HepG2 (cell line): ENCODE results near the gene POU3F4.

DNA sequence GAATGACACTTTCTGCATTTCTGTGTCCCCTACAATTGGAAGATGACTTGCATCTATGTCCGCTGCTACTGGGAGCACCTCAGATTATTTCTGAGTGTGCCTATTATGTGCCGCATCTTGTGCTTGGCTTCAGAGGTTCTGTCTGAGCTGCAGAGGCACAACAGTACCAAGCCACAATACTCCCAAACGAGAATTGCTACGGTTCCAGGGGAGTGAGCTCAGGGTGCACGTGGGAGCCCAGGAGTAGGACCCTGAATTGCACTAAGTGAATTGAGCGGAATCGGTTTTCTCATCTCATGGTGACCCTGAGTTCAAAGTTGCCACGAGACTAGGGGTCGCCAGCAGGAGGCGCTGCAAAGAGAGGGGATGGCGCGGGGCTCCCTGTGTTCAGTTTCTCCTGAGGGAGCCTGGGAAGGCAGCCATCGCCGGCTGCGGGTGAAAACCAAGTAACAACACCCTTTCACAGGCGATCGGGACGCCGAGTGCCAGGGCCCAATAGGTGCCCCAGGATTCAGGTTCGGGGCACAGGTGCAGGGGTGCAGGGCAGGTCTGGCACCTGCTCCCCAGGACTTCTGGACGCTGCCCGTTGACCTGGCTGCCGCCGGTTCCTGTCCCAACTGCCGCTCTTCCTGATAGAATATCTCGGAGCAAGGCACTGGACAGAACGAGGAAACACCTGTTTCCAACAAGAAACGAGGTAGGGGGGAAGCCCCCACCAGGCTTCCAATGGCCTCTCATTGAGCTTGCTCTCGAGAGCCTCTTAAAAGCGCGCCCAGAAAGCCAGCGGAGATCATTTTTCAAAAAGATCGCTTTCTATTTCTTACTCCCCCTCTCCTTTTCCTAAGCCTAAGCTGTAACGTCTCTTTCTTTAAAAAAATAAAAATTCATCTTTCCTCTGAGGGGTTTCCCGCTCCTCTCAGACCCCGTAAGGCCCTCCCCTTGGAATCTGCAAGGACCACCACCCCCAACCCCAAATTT, 1.1 kb upstream of the FGF16 start:
- RRBS, 2 experiments: no CpG with 5 or more reads among the region's 36 CpGs
CAGE:
- cytosol, long polyA minus RNA: no peak
- cytosol, long polyA plus RNA: no peak
- long polyA plus RNA: no peak
- nucleus, long polyA minus RNA: no peak
- nucleus, long polyA plus RNA: no peak

DNA sequence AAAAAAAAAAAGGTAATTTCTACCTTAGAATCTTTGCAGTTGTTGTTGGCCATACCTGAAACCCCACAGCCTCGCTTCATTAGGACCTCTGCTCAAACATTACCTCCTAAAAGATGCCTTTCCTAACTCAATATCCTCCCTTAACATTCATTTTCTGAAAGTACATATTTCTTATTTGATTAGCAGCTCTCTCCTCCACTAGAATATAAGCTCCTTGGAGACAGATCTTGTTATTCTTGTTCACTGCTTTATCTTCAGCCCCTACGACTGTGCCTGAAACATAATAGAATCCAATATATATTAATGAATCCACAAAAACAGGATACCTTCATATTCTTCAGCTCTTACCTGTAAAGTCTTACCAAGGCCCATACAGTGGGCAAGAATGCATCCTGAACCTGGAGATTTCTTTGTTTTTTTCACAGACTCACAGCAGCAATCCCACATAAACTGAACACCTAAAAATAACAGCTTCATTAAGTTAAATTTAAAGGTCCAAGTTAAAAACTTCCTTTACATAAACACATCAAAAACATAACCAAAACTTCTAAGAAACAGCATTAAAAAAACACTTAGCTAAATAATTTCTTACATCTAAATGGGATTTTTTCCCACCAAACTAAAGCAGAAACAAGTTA, 151.7 kb downstream of the ATRX start:
- RRBS, 2 experiments: no CpG with 5 or more reads among the region's 2 CpGs
CAGE:
- cytosol, long polyA minus RNA: no peak
- cytosol, long polyA plus RNA: no peak
- long polyA plus RNA: no peak
- nucleus, long polyA minus RNA: no peak
- nucleus, long polyA plus RNA: no peak

DNA sequence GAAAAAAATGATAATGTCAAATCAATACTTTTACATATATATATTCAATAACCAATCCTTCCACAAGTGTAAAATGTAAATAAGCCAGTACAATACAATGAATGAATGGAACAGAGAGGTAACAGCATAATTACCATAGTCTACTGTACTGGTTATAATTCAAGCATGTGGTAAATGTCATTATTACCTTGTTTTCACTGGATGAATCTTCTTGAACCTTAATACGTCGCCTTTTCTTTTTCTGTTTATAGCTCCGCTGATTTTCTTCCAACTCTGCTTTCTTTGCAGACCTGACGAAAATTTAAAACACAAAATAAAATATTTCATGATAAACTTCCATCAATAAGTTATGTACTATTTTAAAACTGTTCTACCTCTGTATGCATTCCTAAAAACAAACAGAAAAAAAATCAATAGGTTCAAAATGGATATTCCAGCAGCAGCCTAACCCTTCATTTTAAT, 132.1 kb downstream of the ATRX start:
- RRBS, 2 experiments: no CpG with 5 or more reads among the region's 4 CpGs
CAGE:
- cytosol, long polyA minus RNA: start-site peak on the minus strand centred at position 241 of the sequence, 36 bp wide, 22 reads
- cytosol, long polyA plus RNA: no peak
- long polyA plus RNA: no peak
- nucleus, long polyA minus RNA: no peak
- nucleus, long polyA plus RNA: no peak

- RRBS, 2 experiments: no CpG with 5 or more reads among the region's 6 CpGs
CAGE:
- cytosol, long polyA minus RNA: no peak
- cytosol, long polyA plus RNA: no peak
- long polyA plus RNA: no peak
- nucleus, long polyA minus RNA: no peak
- nucleus, long polyA plus RNA: no peak
These were observed 2.1 kb upstream of the ATRX start for GRCh38 chrX:77787898-77788642.

- RRBS, 2 experiments: 2% methylated on average over 21 of the region's 37 CpGs
CAGE:
- cytosol, long polyA minus RNA: no peak
- cytosol, long polyA plus RNA: no peak
- long polyA plus RNA: no peak
- nucleus, long polyA minus RNA: no peak
- nucleus, long polyA plus RNA: no peak
These were observed 400 bp upstream of the PGK1 start for GRCh38 chrX:78103589-78104106.

DNA sequence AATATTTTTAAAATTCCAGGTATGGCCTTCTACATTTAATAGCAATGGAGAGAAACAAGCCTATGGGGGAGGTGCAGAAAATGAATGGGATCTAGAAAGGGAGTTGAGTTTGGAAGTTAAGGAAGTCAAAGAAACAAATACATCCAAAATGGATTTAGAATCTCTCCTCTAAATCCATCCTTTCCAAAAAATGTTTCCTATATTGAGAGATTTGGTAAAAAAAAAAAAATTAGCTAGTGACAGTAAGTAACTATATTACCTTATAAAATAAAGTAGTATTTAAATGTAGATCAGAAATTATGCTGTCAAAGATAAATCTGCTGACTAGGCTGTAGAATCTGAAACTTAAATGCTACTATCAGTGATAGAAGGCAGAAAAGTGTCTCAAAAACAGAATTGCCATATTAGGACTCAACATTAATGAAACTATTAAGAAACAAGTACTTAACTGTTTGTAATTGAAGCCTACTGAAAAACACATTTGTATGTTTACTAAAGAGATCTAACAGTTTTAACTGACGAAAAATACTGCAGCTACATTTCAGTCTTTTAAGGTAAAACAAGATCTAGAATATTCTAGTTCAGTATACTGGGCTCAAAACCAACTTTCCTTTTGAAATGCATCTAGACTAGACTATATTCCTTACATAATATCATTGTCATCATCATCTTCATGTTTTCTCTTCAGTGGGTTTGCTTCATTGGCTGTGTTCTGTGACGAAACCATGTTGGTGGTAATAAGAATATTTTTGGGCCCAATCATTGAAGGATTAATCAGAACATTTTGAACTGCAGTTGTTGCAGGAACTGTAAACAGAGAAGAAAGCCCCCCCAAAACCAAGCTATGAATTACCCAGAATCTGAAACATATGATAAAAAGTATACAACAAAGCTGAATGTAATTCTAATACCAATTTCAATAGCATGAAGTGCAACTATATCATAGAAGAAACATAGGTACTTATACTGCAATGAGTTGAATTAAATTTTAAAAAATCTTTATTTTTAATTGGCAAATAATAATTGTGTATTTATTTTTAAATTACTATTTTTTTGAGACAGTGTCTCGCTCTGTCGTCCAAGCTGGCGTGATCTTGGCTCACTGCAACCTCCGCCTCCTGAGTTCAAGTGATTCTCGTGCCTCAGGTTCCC, 8.1 kb downstream of the TAF9B start:
- RRBS, 2 experiments: no CpG with 5 or more reads among the region's 7 CpGs
CAGE:
- cytosol, long polyA minus RNA: no peak
- cytosol, long polyA plus RNA: no peak
- long polyA plus RNA: no peak
- nucleus, long polyA minus RNA: no peak
- nucleus, long polyA plus RNA: no peak

DNA sequence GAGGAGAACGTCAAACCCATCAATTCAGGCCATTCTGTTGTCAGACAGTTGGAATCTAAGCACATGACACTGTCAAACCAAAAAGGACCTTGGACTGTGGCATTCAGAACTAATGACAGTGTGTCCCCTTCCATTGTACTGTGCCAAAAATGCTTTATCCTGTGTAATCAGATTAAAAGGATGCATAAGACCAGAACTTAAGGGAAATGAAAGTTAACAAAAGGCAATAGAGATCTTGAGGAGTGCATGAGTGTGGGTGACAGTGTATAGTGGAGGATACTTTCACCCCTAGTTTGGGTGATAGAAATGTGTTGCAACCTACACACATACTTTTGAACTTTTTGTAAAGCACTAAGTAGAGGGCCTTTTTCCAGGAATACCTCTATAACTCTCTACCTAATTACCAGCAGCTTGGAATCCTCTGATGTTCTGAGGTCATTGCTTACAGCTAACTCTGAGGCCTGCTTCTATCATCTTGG, 4.5 kb downstream of the CYSLTR1 start:
- RRBS, 2 experiments: no CpG with 5 or more reads among the region's 1 CpG
CAGE:
- cytosol, long polyA minus RNA: no peak
- cytosol, long polyA plus RNA: no peak
- long polyA plus RNA: no peak
- nucleus, long polyA minus RNA: no peak
- nucleus, long polyA plus RNA: no peak

GRCh38 chrX:80681099-80681491, 128.6 kb downstream of the BRWD3 start:
- RRBS, 2 experiments: no CpG with 5 or more reads among the region's 6 CpGs
CAGE:
- cytosol, long polyA minus RNA: no peak
- cytosol, long polyA plus RNA: no peak
- long polyA plus RNA: no peak
- nucleus, long polyA minus RNA: no peak
- nucleus, long polyA plus RNA: no peak

DNA sequence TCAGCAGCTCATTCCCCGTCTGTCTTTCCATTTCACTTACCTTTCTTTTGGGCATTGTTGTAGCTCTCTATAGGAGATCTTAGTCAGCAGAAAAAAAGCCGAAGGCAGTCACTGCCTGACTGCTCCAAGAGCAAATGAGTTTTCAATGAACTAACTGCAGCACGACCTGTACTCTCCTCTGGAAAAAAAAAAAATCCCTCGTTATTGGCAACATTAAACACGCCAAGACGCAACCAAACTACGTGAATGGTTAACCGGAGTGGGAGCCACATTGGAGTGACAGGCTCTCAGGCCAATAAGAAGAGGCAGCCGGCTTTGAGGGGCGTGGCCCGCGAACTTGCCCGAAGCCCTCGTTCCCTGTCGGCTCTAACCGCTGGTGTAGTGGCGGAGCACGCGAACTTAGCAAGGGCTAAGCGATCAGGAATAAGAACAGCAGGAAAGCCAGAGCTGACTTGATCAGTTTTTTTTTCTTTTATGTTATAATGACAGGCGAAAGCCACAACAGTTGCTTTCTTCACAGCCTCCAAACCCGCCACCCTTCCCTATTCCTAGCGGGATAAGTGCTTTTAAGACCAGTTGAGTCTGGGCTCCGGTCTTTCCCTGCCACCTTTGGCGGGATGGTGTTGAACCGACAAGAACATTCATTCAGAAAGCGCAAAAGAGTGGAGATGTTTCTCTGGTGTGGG, 80.1 kb downstream of the HMGN5 start:
- RRBS, 2 experiments: 0% methylated on average over 1 of the region's 27 CpGs; no CpG with 5 or more reads in 1 of the 2 experiments
CAGE:
- cytosol, long polyA minus RNA: no peak
- cytosol, long polyA plus RNA: no peak
- long polyA plus RNA: start-site peak on the minus strand centred at position 192 of the sequence, 113 bp wide, 10 and 8 reads in 2 replicates
- nucleus, long polyA minus RNA: no peak
- nucleus, long polyA plus RNA: no peak

DNA sequence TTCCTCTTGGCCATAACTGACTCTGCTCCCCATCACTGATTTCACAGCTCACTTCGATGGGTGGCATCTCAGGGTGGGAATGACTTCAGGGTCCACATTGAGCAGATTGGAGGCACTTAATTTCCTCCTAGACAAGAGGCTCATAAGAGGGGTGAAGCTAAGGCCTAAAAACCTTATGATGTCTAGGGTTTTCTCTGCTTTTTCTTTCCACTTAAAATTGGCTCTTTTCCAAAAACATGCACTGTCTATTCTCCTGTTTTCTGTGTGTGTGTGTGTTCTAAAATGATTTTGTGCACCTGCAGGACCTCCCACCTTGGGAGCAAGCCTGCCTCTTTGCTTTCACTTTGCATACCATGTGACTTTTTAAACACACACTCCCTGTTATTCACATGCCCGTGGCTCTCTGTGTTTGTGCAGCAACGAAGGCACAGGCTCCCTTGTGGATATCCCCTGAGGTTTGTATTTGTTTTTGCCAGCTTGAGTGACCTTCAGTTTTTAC, 885.6 kb downstream of the SH3BGRL start:
- RRBS, 2 experiments: no CpG with 5 or more reads among the region's 3 CpGs
CAGE:
- cytosol, long polyA minus RNA: no peak
- cytosol, long polyA plus RNA: no peak
- long polyA plus RNA: no peak
- nucleus, long polyA minus RNA: no peak
- nucleus, long polyA plus RNA: no peak

GRCh38 chrX:82756383-82756716, 751.7 kb upstream of the POU3F4 start:
- RRBS, 2 experiments: no CpG with 5 or more reads among the region's 5 CpGs
CAGE:
- cytosol, long polyA minus RNA: no peak
- cytosol, long polyA plus RNA: no peak
- long polyA plus RNA: no peak
- nucleus, long polyA minus RNA: no peak
- nucleus, long polyA plus RNA: no peak

DNA sequence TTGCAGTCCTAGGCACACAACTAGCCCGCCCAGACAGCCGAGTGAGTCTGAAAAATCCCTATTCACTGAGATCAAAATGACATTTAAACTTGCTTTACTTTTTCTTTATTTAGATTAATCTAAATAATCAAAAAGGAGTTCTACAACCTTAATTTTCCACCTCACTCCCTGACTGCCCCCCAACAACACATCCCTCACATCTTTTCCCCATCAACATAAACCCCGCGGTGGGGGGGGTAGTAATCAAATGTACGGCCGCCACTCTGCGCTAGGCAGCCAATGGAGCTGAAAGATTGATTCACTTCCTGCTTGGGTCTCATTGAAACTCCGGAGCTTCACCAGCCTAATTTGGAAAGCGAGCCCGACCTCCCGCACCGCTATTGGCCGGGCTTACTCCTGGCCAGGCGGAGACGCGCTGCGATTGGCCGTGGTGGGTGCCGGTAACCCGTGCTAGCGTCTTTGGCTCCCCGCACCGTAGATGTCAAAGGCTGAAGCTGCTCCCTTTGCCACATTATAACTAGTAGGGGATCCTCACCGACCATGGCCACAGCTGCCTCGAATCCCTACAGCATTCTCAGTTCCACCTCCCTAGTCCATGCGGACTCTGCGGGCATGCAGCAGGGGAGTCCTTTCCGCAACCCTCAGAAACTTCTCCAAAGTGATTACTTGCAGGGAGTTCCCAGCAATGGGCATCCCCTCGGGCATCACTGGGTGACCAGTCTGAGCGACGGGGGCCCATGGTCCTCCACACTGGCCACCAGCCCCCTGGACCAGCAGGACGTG, at the start of gene POU3F4:
TSS of gene POU3F4 (plus strand) at position 506 of the 783 bp plus-strand sequence.
- RRBS, 2 experiments: 45 to 47% methylated on average over 12 of the region's 32 CpGs
CAGE:
- cytosol, long polyA minus RNA: no peak
- cytosol, long polyA plus RNA: no peak
- long polyA plus RNA: no peak
- nucleus, long polyA minus RNA: no peak
- nucleus, long polyA plus RNA: no peak

DNA sequence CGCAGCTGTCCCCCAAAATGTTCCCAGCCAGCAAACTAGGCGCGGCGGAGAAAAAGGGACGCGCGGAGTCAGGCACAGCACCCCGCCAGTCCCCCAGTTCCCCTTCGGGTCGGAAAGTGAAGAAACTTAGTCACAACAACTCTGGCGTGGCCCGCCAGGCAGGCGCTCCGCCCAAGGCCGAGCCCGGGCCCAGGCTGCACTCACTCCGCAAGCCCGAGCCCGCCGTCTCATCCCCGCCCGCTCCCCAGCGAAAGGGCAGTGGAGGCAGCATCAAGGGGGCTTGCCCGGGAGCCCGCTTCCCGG, 623 bp downstream of the RPS6KA6 start:
- RRBS, 2 experiments: 35 to 57% methylated on average over 3 to 4 of the region's 26 CpGs
CAGE:
- cytosol, long polyA minus RNA: no peak
- cytosol, long polyA plus RNA: no peak
- long polyA plus RNA: no peak
- nucleus, long polyA minus RNA: no peak
- nucleus, long polyA plus RNA: no peak

DNA sequence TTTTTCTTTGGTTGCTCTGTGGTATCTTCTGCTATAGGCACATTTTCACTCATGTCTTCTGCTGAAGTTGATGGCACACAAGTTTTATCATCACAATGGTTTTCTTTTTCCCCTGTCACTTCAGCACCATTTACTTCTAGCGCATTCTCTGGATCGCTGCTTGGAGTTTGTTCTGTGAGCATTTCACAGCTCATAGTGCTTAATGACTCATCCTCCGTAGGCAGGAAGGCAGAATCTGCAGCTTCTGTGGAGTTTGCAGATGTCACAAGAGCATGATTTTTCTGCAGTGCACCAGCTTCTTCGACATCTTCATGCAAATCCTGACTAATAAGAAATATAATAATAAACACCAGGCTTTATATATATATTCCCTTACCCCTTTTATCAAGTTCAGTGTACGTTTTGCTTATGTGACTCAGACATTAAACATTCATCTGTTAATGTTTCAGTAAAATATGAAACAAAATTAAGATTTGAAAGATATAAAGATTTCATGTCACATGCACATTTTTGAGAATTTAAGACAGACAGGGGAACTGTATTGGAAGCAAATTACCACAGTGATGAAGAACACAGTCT, 83.5 kb downstream of the CHM start:
- RRBS, 2 experiments: no CpG with 5 or more reads among the region's 5 CpGs
CAGE:
- cytosol, long polyA minus RNA: no peak
- cytosol, long polyA plus RNA: no peak
- long polyA plus RNA: no peak
- nucleus, long polyA minus RNA: no peak
- nucleus, long polyA plus RNA: no peak

GRCh38 chrX:86001982-86002584, 45.3 kb downstream of the CHM start:
- RRBS, 2 experiments: no CpG with 5 or more reads among the region's 6 CpGs
CAGE:
- cytosol, long polyA minus RNA: no peak
- cytosol, long polyA plus RNA: no peak
- long polyA plus RNA: no peak
- nucleus, long polyA minus RNA: no peak
- nucleus, long polyA plus RNA: no peak

GRCh38 chrX:88560572-88561140, 186.4 kb upstream of the CPXCR1 start:
- RRBS, 2 experiments: no CpG with 5 or more reads among the region's 4 CpGs
CAGE:
- cytosol, long polyA minus RNA: no peak
- cytosol, long polyA plus RNA: no peak
- long polyA plus RNA: no peak
- nucleus, long polyA minus RNA: no peak
- nucleus, long polyA plus RNA: no peak

DNA sequence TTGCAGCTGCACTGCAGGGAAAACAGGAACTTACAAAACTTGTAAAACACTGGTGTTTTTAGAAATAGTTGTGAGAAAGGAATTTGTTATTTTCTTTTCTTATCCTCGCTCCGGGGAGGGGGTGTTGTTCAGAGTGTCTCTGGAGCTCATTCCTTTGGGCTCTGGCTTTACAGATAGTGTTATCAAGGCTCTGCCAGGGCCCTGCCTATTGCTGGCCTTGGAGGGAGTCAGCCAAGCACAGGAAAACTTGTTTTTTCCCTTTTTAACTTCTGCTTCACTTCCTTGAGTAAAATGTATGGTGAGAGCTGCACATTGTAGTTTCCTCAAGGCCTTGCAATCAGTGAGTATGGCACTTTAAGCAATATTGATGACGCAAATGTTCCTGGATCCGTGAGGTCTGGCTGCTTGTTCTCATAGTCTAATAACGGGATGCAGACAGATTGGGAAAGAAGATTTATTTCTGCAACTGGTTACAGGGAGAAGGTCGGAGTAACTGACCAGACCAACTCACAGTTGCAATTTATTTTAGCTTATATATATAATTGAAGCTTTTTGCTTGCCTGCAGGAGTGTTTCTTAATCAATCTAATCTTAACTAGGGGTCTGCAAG, 536.7 kb downstream of the TGIF2LX start:
- RRBS, 2 experiments: no CpG with 5 or more reads among the region's 6 CpGs
CAGE:
- cytosol, long polyA minus RNA: no peak
- cytosol, long polyA plus RNA: no peak
- long polyA plus RNA: no peak
- nucleus, long polyA minus RNA: no peak
- nucleus, long polyA plus RNA: no peak

GRCh38 chrX:92105114-92105718, 326.0 kb downstream of the PCDH11X start:
- RRBS, 2 experiments: no CpG with 5 or more reads among the region's 18 CpGs
CAGE:
- cytosol, long polyA minus RNA: no peak
- cytosol, long polyA plus RNA: no peak
- long polyA plus RNA: no peak
- nucleus, long polyA minus RNA: no peak
- nucleus, long polyA plus RNA: no peak

DNA sequence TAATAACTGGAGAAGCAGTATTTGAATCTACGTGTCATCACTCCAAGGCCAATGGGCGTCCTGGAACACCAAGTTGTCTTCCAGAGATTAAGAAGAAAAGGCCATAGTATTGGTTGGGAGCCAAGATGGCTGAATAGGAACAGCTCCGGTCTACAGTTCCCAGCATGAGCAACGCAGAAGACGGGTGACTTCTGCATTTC, 46.3 kb downstream of the NAP1L3 start:
- RRBS, 2 experiments: no CpG with 5 or more reads among the region's 5 CpGs
CAGE:
- cytosol, long polyA minus RNA: no peak
- cytosol, long polyA plus RNA: no peak
- long polyA plus RNA: no peak
- nucleus, long polyA minus RNA: no peak
- nucleus, long polyA plus RNA: no peak

DNA sequence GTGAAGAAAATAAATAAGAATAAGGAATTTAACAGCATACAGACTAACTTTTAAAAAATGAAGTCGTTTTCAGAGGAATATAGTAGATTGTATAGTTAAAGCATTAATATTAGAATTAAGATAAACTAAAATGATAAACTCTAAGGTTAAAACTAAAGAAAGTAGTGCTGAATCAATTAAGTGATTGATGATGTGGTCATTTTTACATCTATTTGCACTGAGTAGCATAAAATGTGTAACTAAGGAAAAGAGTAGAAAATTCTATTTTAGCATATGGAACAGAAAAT, 531.0 kb downstream of the FAM133A start:
- RRBS, 2 experiments: no CpG with 5 or more reads among the region's 1 CpG
CAGE:
- cytosol, long polyA minus RNA: no peak
- cytosol, long polyA plus RNA: no peak
- long polyA plus RNA: no peak
- nucleus, long polyA minus RNA: no peak
- nucleus, long polyA plus RNA: no peak